Skeletal muscle satellite cell (primary cell): ENCODE results near the gene SNAP25.

- CAGE, long polyA plus RNA = no peak
These were observed 110.3 kb downstream of the PLCB1 start for GRCh38 chr20:8242157-8242977.

GRCh38 chr20:8472591-8473422, 340.7 kb downstream of the PLCB1 start:
- CAGE, long polyA plus RNA = no peak

GRCh38 chr20:8557931-8558602, 426.0 kb downstream of the PLCB1 start:
- CAGE, long polyA plus RNA = no peak

DNA sequence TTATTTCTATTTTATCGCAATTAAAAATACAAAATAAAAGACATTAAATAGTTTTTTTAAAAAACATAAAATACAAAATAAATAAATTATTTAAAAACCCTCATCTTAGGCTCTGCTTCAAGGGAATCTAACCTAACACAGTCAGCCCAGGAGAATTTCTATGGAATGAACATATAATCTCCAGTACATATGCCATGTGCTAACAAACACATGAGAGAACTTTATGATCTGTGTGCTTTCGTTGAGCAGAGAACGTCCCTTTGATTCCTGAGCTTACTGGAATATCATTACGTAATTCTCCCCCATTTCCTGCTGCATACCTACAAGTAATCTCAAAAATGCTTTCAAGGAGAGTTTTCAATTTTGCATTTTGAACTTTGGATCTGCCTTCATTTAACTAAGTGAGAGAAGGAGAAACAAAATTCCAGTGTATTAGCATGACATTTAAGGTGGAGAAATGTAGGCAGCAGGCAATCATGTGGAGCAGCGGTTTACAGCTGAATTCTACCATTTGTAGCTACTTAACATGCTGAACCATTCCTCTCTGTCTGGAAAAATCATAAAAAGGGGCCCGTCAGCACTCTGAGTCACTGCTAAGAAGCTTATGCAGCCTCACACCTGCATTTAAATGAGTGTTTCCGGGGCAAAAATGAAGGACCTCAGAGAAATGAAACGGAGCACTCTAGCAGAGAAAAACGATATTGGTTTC, 451.4 kb downstream of the PLCB1 start:
- CAGE, long polyA plus RNA = no peak

DNA sequence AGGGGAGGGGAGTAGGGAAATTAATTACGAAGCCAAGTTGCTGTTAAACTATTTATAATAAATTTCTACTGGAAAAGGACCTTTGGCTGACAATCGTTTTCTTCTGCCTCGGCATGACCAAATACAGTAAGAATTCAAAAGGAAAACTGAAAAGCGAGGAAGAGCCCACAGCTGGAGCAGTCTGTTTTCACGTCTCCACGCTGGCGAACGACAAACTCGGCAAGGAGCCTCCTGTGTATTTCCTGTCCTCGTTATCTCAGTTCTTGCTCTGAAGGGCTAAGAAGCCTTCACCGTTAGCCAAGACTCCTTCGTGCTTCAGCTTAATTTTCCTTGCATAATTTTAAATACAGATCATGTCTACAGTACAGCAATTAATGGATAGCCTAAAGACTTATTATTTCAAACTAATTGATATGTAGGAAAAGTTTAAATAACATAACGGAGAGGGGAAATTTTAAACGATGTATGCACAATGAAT, 214.3 kb upstream of the PLCB4 start:
- CAGE, long polyA plus RNA = no peak

- CAGE, long polyA plus RNA = no peak
These were observed 152.0 kb downstream of the PLCB4 start for GRCh38 chr20:9220966-9221235.

- CAGE, long polyA plus RNA = no peak
These were observed at the start of gene SNAP25 for GRCh38 chr20:10218518-10219260. TSS of gene SNAP25 (plus strand) at chr20:10218830.

- CAGE, long polyA plus RNA = no peak
These were observed 36.4 kb downstream of the MKKS start for GRCh38 chr20:10397709-10397908.

GRCh38 chr20:10434387-10434912, 428 bp upstream of the MKKS start:
- CAGE, long polyA plus RNA = no peak

GRCh38 chr20:10558413-10559296, 115.1 kb downstream of the JAG1 start:
- CAGE, long polyA plus RNA = no peak

- CAGE, long polyA plus RNA = no peak
These were observed 5.9 kb downstream of the JAG1 start for GRCh38 chr20:10667789-10668389.

DNA sequence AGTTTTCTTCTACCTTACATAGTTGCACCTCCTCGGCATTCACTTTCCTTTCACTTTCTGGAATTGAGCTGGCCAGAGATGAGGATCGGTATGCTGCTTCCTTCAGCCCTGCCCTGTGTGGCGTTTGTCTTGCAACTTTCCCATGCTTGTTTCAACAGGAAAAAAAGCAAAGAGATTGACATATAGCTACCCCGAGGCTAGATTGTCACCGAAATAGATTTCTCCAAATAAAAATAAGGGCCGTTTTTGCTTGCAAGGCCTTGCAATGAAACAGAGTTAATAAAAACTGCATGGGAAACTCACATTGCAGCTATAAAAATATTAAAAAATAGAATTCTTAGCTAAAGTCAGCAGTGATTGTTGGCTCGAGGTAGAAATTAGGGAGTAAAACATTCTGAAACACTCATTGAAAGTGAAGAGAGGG, 65.9 kb upstream of the JAG1 start:
- CAGE, long polyA plus RNA = no peak

- CAGE, long polyA plus RNA = no peak
These were observed 119.9 kb upstream of the JAG1 start for GRCh38 chr20:10793676-10794189.

- CAGE, long polyA plus RNA = no peak
These were observed 289.9 kb upstream of the JAG1 start for GRCh38 chr20:10963749-10964085.

- CAGE, long polyA plus RNA = no peak
These were observed 522.5 kb upstream of the JAG1 start for GRCh38 chr20:11196203-11196705.

- CAGE, long polyA plus RNA = no peak
These were observed 1.3 kb downstream of the BTBD3 start for GRCh38 chr20:11919039-11919384.

GRCh38 chr20:12165924-12166657, 248.4 kb downstream of the BTBD3 start:
- CAGE, long polyA plus RNA = no peak

DNA sequence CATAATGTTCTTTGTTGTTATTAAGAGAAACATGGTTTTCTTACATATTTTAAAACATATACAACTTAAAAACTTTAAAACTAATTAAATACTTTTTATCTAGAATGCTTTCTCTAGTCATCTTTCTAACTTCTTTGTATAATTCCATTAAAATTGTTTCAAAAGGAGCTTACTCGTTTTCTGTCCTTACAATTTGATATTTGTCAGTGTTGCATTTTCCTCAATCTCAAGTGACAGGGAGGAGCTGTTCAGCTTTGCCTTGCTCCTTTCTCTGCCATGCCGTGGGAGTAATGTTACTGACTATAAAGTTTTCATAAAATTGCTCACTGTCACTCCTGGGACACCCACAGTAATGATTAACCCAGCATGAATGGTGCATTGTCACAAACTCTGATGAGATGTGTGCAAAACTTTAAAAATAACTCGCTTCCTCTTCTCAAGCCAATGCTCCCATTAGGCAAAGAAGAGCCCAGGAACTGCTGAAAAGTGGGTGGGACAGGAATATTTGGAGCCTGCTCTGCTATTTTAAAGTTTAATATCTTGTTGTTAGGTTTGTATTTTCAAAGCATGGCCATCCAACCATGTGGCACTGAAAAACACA, 259.9 kb downstream of the BTBD3 start:
- CAGE, long polyA plus RNA = no peak

DNA sequence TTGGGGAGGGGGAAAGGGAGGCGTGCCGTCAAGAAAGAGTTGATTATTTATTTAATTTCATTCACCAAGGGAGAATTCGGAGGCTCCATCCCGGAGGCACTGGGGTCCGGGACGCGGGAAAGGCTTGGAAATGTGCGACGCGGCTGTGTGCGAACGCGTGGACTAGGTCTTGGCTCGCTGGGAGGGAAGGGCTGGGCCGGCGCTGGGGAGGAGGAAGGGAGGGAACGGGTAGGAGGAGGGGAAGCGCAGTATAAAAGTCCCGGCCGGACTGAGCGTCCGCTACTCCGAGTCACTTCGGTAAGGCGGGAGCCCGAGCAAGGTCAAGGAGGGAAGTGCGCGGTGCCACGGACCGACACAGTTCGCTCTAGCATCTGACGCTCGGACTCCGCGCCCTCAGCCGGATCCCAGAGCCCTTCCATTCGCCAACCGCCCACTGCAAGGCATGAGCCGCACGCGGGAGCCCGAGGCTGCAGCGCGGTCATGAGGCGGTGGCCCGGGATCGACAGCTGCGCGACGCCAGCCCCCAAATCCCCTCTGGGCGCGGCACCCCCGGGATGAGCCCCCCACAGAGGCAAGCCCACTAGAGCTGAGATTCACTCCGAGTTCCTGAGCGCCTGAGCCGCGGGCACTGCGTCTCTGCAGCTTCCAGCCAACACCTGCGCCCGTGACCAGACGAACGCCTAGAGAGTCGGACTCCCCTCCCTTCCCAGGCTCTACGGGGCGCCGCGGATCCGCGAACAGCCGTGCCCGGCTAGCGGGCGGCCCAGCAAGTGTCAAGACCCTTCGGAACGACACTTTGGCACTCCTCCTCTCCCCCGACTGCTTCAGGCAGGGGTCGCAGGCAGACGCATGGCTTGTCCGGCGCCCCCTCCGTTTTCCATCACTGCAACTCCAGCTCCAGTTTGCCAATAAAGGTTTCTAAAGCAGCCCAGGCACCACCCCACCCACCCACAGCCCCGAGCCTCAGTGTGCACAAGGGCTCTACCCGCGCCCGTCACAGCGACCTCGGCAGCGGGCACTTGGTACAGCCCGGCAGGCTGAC, 806 bp upstream of the ISM1 start:
- CAGE, long polyA plus RNA = no peak

- CAGE, long polyA plus RNA = no peak
These were observed 158.5 kb downstream of the ISM1 start for GRCh38 chr20:13379396-13380211.